Bronchus (tissue), 1 donor: ENCODE data around the genes AP1B1, MTMR3 and RNF215.

DNA sequence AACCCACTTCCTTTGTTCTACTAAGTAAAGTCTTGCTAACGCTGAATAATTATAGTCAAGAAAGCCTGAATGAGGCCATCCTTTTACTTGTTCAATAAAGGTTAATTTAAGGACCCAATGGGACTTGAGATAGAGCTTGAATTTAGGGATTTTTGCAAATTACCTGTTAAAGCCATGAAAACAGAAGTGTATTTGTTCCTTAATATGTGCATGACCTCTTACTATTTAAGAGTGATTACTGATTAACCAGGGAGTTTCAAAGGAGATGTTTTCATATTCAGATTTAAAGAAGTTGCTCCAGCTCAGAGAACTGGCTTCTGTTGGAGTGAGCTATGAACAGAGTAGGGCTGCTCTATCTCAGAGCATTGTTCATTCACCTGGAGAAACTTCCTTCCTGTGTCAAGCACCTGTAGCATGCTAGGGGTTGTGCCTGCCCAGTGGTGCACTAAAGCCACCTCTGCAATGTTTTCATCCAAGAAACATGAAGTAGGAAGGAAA is 45.2 kb downstream of the C22orf31 start:
- PRO-cap = no peak

DNA sequence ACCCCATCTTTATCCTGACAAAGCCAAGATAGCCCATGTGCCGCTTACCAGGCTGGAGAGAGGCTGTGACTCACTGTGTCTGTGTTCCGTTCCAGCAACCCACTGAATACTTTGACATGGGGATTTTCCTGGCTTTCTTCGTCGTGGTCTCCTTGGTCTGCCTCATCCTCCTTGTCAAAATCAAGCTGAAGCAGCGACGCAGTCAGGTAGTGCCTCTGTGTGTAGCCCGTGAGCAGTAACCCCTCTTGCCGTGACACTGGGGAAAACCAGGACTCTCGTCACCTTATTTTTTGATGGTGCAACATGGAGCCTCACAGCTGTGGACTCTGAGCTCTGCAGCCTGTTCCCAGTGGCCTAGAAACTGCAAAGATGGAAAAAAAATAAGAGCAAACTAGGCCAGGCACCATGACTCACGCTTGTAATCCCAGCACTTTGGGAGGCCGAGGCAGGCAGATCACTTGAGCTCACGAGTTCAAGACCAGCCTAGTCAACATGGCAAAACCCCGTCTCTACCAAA is 16.9 kb downstream of the C22orf31 start:
- PRO-cap = no peak

- PRO-cap = no peak
Observed at GRCh38 chr22:29096662-29097640, 24.1 kb downstream of the KREMEN1 start.

DNA sequence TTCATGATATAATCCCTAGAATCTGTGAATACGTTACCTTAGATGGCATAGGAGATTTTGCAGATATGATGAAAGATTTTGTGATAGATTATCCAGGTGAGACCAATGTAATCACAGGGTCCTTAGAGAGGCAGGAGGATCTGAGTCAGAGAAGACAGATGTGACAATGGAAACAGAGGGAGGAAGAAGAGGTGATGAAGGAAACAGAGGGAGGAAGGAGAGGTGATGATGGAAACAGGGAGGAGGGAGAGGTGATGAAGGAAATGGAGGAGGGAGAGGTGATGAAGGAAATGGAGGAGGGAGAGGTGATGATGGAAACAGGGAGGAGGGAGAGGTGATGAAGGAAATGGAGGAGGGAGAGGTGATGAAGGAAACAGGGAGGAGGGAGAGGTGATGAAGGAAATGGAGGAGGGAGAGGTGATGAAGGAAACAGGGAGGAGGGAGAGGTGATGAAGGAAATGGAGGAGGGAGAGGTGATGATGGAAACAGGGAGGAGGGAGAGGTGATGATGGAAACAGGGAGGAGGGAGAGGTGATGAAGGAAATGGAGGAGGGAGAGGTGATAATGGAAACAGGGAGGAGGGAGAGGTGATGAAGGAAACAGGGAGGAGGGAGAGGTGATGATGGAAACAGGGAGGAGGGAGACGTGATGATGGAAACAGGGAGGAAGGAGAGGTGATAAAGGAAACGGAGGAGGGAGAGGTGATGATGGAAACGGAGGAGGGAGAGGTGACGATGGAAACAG is 47.2 kb downstream of the KREMEN1 start:
- PRO-cap = no peak

- PRO-cap = no peak
Observed at GRCh38 chr22:29141934-29142778, 63.5 kb upstream of the EMID1 start.

GRCh38 chr22:29268374-29269073 is 456 bp downstream of the EWSR1 start:
- PRO-cap = bidirectional peak, plus-strand start at chr22:29268725, minus-strand start at chr22:29268666; unidirectional peak, minus-strand start at chr22:29268782

DNA sequence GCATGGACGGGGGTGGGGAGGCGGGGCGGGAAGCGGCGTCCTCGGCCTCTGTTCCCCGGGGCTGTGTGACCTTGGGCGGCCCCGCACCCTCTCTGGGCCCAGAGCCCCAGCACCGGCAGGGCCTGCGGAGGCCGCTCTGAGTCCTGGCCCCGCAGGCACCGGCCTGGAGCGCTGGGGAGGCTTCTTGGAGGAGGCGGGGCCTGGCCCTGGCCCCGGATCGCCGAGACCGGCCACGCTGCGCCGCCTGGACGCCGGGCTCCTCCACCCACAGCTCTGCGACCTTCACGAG is 685 bp downstream of the GAS2L1 start:
- PRO-cap = no peak

DNA sequence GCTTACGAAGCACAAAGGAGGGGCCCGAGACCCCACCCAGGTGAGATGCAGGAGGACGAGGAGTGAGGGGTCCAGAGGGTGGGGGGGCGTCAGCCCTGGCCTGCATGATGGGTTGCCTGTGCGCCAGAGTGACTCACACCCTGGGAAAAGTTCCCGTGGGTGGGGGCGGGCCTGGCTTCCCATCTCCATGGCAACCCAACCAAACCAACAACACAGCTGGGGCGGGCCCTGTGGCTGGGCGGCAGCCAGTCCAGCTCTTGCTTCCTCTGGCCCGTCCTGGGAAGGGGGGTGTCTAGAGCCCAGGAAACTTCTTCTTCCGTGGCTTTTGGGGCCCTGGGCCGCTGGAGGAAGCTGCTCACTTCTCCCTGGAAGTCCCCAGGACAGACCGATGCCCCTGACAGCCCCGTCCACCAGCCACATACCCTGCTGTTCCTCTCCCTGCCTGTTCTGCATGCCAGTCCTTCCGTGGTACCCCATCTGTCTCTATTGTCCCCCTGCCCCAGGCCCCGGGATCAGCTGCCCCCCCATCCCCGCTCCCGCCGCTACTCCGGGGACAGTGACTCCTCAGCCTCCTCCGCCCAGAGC is 4.4 kb downstream of the RASL10A start:
- PRO-cap = bidirectional peak, plus-strand start at position 321 of the sequence, minus-strand start at position 142 of the sequence

DNA sequence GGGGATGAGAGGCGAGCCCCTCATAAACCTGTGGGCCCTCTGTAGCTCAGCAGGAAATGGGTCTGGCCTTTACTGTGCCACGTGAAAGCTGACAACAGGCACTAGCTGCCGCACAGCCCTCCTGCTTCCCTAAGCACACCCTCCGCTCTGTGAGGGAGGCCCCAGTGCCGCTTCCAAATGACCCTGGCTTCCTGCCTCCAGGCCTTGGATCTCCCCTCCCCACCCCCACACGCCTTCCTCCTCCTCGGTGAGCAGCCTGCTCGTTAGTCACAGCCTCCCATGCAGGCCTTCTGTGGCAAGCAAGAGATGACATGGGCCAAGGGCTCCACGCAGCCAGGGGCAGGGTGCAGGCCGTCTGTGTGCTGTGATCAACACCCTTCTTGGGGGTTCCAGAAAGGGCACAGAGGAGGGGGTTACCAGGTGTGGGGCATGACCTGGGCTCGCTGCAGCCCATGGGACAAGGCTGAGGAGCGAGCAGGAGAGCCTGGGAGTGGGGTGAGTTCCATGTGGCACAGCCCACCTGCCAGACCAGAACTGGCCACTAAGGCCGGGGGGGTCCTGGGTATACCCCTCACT is 15.3 kb upstream of the RASL10A start:
- PRO-cap = no peak

- PRO-cap = bidirectional peak, plus-strand start at chr22:29388694, minus-strand start at chr22:29388552
Observed at GRCh38 chr22:29387980-29388871, at the start of gene AP1B1. TSS of gene AP1B1 (minus strand) at chr22:29388570.

GRCh38 chr22:29489900-29490417 is 9.9 kb downstream of the NEFH start:
- PRO-cap = no peak

GRCh38 chr22:29690642-29691025 is 29.2 kb upstream of the CABP7 start:
- PRO-cap = no peak

DNA sequence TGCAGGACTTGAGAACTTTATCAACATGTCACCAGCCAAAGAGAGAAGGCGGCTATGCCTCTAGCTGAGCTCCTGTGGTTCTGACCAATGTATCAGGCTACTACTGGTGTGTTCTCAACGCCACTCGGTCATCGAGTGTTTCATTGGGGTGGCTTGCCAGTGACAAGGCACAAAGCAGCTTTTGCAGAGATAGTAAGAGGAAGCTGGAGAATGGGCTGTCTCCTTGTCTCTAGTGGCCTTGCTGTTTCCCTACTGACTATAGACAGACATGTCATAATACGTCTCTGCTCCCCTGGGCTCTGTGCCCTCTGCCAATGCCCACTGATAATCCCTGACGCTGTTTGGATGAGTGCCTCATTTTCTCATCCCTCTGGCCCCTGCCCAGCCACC is 17.7 kb upstream of the ASCC2 start:
- PRO-cap = no peak

- PRO-cap = bidirectional peak, plus-strand start at chr22:29883196, minus-strand start at chr22:29883035
Observed at GRCh38 chr22:29882827-29883345, at the start of gene MTMR3. TSS of gene MTMR3 (plus strand) at chr22:29883174.

- PRO-cap = no peak
Observed at GRCh38 chr22:30078753-30079183, 1.5 kb upstream of the HORMAD2 start.

GRCh38 chr22:30245449-30246321 is 874 bp downstream of the LIF start:
- PRO-cap = bidirectional peak, plus-strand start at chr22:30245842, minus-strand start at chr22:30245808; unidirectional peak, plus-strand start at chr22:30246190

- PRO-cap = bidirectional peak, plus-strand start at chr22:30256353, minus-strand start at chr22:30255910; unidirectional peak, plus-strand start at chr22:30256871
Observed at GRCh38 chr22:30255696-30257047, 9.6 kb upstream of the LIF start.

DNA sequence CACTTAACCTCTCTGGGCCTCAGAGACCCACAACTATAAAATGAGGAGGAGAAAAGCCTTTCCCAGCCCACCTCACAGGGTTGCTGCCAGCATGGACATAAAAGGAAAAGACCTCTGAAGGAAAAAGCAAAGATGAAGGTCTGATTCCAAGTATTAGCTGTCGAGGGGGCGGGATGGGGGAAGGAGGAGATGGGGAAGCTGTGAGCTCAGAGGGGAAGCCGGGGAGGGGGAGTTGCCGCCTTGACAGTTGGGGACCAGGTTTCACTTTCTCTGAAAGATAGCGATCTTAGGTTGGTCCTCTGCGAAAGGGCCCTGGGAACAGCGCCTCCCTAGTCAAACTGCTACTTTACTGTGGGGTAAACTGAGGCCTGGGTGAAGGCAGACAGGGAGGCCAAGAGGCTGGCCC is 942 bp upstream of the OSM start:
- PRO-cap = no peak

- PRO-cap = no peak
Observed at GRCh38 chr22:30306722-30306945, 17.3 kb upstream of the CASTOR1 start.

DNA sequence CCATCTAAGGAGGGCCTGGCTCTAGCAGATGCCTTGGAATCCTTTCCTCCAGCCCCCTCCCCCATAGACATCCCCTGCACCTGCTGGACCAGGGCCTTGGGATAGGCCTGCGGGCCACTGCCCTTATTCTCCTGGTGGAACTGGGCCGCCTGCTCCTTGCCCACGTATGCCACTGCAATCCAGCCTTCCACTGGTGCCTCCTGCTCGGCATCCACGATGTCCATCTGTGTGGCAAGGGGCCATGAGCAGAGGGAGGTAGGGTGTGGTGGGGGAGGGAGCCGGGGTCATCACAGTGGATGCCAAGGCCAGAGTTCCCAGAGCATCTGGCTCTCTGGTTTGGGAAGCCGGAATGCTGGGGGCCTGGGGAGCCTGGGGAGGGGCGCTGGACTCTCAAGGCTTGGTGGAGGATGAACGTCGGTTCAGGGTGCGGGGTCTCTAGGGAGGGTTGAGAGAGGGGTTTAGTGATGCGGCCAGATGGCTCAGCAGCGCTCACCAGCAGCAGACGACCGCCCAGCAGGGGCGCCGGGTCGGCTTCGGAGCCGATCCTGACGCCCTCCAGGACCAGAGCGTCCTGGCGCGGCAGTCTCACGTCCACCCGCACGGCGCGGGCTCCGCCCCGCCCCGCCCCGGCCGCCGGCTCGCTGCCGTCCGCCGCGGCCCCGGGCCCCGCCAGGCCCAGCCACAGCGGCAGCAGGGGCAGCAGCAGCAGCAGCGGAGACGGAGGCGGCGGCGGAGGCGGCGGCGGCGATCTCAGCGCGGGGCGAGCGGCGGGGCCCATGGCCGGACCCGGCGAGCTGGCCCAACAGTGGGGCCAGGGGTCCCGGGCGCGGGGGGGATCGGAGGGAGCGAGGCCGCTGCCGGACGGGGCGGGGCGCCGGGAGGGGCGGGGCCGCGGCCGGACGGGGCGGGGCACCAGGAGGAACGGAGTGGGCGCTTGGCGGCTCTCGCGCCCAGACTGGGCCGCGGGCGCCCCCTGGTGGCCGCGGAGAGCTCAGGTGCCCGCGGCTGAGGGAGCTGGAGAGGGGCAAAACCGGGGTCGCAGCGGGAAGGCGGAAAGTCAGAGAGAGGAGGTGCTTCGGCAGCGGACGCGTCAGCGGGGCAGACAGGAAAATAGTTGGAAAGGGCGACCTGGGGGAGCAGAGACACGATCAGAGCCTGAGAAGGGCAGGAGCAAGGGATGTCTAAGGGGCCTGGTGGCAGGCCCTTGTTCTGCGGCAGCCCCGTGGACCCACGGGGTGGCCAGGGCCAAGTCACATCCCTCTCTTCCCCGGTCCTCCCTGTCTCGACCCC is at the start of gene RNF215:
RNF215 (minus strand) TSS at position 876 of the 1,290 bp plus-strand sequence.
- PRO-cap = bidirectional peak, plus-strand start at position 654 of the sequence, minus-strand start at position 623 of the sequence; bidirectional peak, plus-strand start at position 994 of the sequence, minus-strand start at position 856 of the sequence